Gastrocnemius medialis (tissue), 3 donors: Measurements from ENCODE around the gene PPP1R2C.

- PRO-cap: no peak
- RAMPAGE, long total RNA, 3 experiments: no peak in any of the 3 experiments
These were observed 151.6 kb upstream of the USP9X start for GRCh38 chrX:40933345-40934339.

GRCh38 chrX:41102386-41102698 lies 17.1 kb downstream of the USP9X start:
- PRO-cap: no peak
- RAMPAGE, long total RNA, 3 experiments: no peak in any of the 3 experiments

GRCh38 chrX:41116831-41117301 lies 31.6 kb downstream of the USP9X start:
- PRO-cap: no peak
- RAMPAGE, long total RNA, 3 experiments: no peak in any of the 3 experiments

GRCh38 chrX:41159025-41159534 lies 73.8 kb downstream of the USP9X start:
- PRO-cap: no peak
- RAMPAGE, long total RNA, 3 experiments: no peak in any of the 3 experiments

GRCh38 chrX:41218384-41218738 lies 115.6 kb upstream of the DDX3X start:
- PRO-cap: no peak
- RAMPAGE, long total RNA, 3 experiments: no peak in any of the 3 experiments

DNA sequence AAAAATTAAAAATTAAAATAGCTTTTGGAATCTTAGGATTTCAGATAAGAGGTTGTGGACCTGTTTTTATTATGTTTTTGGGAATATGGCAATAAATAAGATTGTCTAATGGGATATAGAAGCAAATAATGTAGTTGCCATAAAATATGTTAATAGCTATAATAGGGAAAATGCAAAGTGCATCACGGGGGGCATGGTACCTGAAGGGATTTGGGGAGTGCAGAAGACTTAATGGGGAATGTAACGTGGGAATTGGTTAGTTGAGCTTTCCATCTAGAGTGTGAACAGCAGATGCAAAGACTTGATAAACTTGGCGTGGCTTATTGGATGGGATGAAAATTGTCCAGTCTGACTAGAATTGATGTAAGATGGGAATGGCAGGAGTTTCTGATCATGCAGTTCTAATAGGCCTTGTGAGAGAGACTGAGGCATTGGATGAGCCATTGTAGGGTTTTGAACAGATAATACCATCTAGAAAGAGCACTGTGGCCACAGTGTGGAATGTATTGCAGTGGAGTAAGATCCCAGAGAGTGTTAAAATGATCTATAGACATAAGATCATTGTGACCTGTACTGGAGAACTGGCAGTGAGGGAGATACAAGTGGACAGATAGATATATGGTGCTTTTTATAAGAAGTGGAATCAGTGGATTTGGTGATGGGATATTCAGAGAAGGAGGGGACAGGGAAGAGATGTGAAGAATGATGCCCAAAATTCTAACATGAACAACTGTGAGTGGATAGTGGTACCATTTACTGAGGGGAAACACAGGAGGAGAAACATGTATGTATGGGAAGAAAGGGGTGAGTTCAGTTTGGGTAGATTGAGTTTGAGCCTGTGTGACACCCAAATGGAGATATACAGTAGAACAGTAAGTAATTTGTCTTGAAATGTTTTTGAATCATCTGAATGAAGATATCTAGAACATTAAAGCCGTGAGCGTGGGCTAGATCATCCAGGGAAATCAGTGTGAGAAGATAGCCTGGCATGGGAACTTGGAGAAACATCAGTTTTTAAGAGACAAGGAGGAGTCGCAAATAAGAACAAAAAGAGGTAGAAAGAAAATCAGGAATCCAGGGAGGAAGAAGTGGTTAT lies 112.3 kb upstream of the DDX3X start:
- PRO-cap: no peak
- RAMPAGE, long total RNA, 3 experiments: no peak in any of the 3 experiments

DNA sequence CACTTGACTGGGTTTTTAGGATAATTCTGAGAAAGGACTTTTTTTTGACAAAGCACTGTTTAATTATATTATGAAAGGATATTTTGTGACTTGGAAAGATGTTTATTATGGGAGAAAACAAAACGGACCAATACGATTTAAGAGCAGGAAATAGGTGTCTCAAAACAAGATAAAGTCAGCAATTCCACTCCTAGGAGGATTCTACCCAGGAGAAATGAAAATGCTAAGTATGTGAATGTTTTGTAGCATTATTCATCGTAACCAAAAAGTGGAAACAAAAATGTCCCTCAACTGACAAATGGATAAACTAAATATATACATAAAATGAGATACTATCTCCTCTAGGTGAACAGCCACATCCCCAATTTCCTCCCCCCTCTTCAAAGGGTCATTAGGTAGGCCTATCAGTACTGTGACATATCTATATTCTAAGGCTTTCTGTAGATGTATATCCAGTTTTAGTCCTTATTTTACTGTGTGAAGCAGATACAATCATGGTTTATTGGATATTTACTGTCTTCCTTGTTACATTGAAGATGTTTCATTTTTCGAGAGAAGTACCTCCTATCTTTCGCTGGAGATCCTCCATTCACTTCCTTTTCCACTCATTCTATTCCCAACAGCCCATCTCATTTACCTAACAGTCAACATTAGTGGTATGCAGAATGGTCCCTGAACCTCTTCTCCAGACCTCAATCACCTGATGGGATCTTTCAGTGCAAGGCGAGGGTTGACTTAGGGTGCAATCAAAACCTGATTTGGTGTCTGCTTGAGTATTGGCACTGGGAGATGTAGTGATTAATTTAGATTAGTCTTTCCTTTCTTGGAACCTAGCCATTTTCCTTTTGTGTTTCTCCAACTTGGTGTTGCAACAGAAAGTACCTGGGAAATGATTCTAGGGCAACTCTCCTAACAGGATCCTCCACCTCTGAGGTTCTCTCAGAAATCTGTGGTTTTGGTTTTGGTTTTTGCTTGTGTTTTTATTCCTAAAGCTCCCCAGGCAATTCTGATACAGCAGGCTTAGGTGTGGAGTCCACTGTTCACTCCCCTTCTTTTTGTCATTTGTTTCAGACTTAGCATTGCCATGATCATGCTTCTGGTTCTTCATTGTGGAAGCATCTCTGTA lies 18.2 kb downstream of the DDX3X start:
- PRO-cap: no peak
- RAMPAGE, long total RNA, 3 experiments: no peak in any of the 3 experiments

GRCh38 chrX:41559305-41560165 lies 112.4 kb downstream of the NYX start:
- PRO-cap: no peak
- RAMPAGE, long total RNA, 3 experiments: no peak in any of the 3 experiments

DNA sequence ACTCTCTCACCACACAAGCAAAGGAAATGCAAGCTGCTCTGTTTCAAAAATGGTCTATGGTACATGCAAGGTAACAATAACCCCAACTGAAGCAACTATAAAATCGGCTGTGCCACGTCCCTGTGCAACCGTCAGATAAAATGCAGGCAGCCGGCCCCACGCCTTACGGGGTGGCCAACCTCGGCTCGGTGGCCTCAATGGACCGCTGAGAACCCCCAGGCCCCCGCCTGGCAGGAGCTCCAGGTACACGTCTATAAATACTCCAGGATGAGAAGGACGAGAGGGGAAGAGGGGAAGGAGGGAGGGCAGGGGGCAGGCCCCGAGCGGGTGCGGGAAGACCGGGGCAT lies 847 bp downstream of the CASK start:
- PRO-cap: unidirectional peak, plus-strand start at position 127 of the sequence
- RAMPAGE, long total RNA, 3 experiments: no peak in any of the 3 experiments

DNA sequence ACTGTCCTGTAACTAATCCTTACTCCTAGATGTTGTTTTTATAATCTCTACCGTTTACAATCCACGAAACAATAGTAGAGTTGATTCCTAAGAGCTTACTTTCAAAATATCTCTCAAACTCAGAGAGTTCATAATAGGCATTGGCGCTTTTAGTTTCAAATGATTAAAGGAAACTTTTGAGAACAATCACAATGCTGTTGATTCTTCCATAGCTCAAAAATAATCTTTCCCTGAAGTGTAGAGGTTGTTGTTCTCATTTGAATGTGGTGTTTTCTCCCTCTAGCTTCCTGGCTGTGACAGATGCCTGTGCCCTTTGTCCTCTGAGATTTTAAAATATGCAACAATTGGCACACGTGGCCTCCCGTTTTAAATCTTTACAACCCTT lies 22.7 kb upstream of the CASK start:
- PRO-cap: no peak
- RAMPAGE, long total RNA, 3 experiments: no peak in any of the 3 experiments

DNA sequence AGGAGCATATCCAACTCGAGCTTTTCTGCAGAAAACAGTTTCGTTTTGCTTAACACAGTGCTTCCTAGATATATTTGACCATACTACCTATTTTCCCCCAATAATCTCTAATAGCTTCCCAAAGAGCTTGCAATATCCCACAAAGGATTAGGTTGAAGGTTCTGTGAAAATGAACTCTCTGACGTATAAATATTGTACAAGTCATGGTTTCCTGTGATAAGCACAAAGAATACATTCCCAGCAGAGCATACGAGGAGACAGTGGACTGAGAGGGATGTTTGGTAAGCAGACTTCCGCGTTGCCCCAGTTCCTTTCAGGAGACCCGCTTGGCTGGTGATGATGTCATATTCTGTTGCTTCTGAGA lies 323.8 kb upstream of the CASK start:
- PRO-cap: no peak
- RAMPAGE, long total RNA, 3 experiments: no peak in any of the 3 experiments

- PRO-cap: no peak
- RAMPAGE, long total RNA, 3 experiments: no peak in any of the 3 experiments
These were observed at the start of gene PPP1R2C for GRCh38 chrX:42777881-42778598. PPP1R2C (minus strand) TSS chrX:42778163.

- PRO-cap: no peak
- RAMPAGE, long total RNA, 3 experiments: no peak in any of the 3 experiments
These were observed 95.6 kb upstream of the MAOA start for GRCh38 chrX:43560459-43561022.

DNA sequence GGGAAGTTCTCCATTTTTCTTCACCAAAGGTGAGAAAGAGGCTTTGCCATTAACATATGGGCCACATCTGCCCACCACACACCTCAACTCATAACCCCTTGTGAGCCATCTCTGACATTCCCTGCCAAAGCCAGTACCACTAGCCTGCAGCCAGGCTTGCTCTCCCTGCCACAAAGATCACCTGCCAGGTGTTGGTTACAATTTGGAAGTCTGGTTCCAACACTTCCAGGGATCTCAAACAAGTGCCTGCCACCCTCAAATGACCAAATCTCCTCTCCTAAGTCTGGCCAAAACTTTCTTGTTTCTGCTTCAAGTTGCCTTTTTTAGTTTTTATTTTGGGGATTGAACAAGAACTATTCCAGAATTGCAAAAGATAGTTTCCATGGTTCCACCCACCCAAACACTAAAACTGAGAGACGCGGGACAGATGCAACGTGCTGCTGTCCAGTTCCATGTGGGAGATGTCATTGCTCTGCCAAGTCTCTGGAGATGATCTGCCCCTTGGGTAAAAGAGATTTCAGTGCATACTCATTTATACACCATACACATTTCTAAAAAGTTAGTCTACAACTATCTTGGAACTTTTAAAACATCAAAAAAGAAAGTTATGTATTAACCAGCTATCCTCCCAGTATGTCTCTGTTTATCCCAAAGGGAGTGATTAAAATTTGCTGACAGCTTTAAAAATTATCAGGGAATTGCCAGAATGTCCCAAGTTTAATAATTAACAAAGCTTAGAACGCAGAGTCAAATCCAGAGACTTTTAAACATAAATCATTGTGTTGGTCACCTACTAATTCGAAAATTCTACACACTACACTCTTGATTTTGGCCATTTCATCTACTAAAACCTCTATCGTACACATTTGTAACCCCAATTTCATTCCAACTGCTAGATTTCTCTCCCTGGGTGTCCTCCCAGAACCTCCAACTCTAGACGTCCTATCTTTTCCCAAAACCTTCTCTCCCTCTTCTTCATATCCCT lies 3.3 kb downstream of the MAOB start:
- PRO-cap: no peak
- RAMPAGE, long total RNA, 3 experiments: no peak in any of the 3 experiments

GRCh38 chrX:44936732-44937333 lies 63.8 kb downstream of the KDM6A start:
- PRO-cap: no peak
- RAMPAGE, long total RNA, 3 experiments: no peak in any of the 3 experiments

GRCh38 chrX:45191349-45191767 lies 9.3 kb downstream of the DIPK2B start:
- PRO-cap: no peak
- RAMPAGE, long total RNA, 3 experiments: no peak in any of the 3 experiments

GRCh38 chrX:45750433-45751092 lies 549.9 kb upstream of the DIPK2B start:
- PRO-cap: no peak
- RAMPAGE, long total RNA, 3 experiments: no peak in any of the 3 experiments

DNA sequence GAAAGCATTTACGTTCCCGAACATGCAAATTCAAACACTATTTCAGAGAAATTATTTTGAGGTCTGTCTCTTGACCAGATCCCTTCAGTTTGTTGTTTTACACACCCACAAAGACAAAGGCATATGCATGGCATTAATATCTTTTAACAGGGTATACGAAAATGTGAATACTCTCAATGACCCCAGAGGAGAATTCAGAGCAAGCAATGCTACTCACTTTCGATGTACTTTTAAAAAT lies 566.9 kb upstream of the DIPK2B start:
- PRO-cap: no peak
- RAMPAGE, long total RNA, 3 experiments: no peak in any of the 3 experiments

DNA sequence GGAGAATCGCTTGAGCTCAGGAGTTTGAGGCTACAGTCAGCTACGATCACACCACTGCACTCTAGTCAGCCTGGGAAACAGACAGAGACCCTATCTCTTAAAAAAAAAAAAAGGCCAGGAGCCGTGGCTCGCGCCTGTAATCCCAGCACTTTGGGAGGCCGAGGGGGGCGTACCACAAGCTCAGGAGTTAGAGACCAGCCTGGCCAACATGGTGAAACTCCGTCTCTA lies 76.1 kb upstream of the KRBOX4 start:
- PRO-cap: no peak
- RAMPAGE, long total RNA, 3 experiments: no peak in any of the 3 experiments

DNA sequence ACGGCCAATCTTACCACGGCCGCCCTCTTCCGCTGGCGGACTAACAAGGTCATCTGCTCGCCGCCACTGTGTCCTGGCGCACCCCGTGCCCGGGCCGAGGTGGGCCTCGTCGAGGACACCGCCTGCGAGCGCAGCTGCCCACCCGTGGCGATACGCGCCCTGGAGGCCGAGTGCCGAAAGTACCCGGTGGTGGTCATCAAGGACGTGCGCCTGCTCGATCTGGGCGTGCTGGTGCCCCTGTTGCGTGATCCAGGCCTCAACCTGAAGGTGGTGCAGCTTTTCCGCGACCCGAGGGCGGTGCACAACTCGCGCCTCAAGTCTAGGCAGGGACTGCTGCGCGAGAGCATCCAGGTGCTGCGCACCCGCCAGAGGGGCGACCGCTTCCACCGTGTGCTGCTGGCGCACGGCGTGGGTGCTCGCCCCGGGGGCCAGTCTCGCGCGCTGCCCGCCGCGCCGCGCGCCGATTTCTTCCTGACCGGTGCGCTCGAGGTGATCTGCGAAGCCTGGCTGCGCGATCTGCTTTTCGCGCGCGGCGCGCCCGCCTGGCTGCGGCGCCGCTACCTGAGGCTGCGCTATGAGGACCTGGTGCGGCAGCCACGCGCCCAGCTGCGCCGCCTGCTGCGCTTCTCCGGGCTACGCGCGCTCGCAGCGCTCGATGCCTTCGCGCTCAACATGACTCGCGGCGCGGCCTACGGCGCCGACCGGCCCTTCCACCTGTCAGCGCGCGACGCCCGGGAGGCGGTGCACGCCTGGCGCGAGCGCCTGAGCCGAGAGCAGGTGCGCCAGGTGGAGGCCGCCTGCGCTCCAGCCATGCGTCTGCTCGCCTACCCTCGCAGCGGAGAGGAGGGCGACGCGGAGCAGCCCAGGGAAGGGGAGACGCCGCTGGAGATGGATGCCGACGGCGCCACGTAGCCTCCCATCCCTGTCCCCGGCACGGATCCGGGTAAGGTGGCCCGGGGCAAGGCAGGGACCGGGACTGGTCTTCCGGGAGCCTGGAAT lies 1.2 kb downstream of the CHST7 start:
- PRO-cap: unidirectional peak, minus-strand start at position 387 of the sequence
- RAMPAGE, long total RNA, 3 experiments: no peak in any of the 3 experiments